Mesenchymal stem cell of adipose (primary cell): ENCODE data around the gene PCGF5.

DNA sequence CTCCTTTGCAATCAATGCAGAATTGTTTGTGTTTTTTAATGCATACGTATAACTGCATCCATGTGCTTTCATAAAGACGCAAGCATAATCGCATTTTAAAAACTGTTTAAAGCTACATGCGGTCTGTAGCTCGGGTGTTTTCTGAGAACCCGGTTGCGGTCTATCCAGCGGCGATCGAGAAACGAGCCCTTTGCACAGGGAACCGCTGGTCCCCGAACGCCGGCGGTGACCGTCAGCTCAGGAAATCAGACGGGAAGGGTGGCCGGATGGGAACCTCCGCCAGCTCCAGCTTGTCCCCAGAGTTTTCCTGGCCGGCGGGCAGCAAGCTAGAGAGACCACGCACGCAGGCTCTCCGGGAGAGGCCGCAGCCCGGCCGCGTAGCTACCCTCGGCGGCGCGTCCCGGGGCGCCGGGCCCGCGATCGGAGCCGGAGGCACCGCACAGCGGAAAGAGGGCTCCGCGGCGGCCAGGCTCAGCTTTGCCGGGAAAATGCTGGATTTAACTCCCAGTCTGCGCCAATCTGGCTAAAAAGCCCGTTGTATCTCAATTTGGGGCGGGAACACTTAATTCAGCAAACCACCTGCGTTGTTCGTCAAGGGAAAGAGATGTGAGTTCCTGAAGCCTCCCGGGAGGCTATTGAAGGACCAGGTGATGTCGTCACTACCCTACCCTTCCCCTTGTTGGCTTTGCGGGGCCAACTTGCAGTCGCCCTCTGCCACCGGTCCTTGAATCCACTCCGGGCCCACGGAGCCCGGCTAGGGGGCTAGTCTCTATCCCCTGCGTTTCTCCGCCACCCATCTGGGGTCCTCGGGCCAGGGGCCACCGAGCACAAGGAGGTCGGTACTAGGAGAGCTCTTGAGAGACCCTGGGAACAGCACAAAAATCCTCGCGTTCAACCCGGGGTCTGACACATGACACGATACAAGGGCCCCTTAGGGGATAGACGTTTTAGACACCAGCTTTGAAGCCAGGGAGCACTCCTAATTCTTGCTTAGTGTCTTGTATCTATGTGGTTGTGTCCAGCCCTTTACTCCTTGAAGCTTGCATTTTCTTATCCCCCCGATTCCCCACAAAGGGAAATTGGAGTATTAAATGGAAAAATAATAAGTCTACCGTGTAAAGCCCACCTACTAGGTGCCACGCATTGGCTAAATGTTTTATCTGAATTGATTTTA is 950 bp upstream of the CH25H start:
- CAGE, long polyA plus RNA = no peak

- CAGE, long polyA plus RNA = no peak
These were observed 16.1 kb downstream of the LIPA start for GRCh38 chr10:89235339-89235950.

DNA sequence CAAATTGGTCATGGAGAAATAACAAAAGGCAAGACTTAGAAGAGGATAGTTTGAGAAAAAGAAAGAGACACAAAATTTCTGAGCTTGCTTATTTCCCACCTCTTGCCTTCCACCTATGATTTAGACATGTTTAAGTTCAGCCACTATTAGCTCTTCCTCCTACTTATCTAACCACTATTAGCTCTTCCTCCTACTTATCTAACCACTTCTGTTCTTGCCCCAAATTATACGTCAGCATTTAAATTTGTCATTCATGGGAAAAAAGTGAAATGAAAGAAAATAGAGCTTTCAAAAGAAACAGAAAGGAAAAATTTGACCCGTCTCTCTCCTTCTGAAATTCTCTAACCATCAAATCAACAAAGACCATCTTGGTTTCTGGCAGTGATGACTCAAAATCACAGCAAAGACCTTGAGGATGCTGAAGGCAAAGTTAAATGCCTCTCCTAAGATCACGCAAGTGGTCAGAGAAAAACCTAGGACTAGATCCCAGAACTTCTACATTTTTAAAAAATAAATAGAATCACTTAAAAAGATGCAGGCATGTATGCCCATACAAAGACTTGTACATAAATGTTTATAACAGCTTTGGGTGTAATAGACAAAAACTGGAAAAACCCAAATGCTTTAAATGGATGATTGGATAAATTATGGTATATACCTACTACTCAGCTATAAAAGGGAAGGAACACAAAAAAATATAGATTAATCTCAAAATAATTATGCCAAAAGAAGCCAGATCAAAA is 2.5 kb downstream of the LIPA start:
- CAGE, long polyA plus RNA = no peak

DNA sequence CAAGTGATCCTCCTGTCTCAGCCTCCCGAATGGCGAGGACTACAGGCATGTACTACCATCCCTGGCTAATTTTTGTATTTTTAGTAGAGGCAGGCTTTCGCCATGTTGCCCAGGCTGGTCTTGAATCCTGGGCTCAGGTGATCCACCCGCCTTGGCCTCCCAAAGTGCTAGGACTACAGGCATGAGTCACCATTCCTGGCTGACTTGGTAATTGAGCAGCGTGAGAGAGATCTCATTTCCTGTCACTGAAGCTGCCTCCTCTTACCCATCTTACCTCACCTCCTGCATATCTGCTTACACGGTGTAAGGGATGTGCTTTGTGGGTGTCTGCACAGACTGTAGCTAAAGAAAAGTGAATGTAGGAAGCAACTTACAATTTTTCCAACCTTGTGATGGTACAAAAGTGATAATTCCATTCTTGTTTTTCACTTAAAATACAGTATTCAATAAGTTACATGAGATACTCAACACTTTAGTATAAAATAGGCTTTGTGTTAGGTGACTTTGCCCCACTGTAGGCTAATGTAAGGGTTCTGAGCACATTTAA is 9.8 kb downstream of the IFIT3 start:
- CAGE, long polyA plus RNA = no peak

GRCh38 chr10:89412457-89412804 is 1.9 kb upstream of the IFIT5 start:
- CAGE, long polyA plus RNA = no peak

DNA sequence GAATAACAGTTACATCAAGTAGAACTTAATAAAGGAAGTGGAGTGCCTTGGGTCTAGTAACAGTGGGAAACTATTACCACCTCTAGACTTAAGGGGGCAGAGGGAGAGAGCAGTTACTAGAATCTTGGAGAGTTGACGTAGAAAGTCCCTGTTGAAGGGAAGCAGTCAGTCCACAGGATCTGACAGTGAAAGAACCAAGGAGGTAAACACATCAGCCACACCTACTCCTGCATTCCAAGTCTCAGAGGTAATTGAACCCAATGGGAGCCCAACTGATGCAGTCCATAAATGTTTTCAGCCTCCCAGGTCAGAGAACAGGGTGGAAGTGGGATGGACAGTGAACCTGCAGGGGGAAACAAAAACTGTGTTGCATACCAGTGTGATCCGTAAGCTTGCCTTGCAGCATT is 57.3 kb downstream of the SLC16A12 start:
- CAGE, long polyA plus RNA = no peak

- CAGE, long polyA plus RNA = no peak
These were observed 53.4 kb downstream of the PANK1 start for GRCh38 chr10:89591463-89592313.

- CAGE, long polyA plus RNA = no peak
These were observed 42.1 kb downstream of the PANK1 start for GRCh38 chr10:89602840-89603478.

DNA sequence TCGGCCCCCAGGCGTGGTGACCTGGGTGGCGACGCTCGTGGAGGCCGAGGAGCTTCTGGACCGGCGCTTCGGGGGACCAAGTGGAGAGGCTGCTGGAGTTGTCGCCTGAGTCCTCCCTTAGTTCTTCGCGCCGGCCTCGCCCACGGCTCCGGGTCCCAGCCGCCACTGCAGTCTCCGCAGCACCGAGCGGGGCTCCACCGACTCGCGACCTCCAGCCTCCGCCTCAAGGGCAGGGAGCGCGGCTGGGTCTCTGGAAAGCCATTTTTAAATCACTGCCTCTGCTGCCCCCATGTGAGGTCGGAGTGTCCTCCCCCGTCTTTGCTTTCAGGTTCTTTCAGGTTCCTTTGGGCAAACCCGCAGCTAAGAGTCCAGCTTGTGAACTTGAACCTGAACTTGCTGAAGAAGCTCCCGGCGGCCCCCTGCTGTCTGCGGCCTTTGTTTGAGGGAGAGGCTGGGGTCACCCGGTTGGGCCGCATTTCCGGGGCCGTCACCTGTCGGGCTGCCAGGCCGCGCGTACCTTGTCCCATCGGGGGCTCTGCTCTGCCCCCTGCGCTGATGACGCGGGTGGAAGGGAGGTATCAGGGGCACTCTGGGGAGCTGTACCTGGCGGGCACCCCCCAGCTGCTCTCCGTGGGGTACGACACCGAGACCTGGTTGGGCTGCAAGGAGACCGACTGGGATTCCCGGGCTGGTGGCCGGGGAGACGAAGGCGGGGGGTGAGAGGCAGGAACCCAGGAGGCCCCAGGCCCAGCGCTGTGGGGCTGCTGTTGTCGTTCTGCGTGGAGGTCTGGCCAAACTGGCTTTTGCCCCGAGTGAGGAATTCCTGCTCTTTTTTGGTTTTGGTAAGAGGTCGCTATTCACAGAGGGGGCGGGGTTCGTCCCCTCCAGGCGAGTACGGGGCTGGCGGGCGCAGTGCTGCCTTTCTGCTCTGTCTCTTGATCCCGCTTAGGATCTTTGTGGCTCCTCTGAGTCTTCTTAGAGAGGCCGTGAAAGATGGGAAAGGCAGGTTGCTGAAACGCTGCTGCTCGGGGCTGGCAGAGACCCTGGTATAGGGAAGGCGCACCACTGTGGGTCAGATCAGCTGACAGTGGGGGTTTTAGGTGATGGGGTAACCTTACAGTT is 136.3 kb downstream of the KIF20B start:
- CAGE, long polyA plus RNA = no peak

DNA sequence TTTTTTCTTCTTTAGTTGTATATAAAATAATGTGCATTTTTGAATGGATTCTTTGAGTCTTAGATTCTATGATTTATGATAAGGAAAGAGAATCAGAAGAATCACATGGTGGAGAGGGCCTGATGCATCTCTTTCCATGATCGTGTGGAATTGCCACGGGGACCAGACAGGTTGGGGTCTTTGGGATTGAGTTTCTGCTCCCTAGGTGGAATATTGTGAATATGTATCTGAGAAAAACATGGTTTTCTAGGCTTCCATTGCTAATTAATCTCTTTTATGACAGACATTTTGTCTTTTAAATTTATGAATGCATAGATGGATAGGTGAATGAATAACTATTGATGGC is 444.1 kb downstream of the KIF20B start:
- CAGE, long polyA plus RNA = no peak

DNA sequence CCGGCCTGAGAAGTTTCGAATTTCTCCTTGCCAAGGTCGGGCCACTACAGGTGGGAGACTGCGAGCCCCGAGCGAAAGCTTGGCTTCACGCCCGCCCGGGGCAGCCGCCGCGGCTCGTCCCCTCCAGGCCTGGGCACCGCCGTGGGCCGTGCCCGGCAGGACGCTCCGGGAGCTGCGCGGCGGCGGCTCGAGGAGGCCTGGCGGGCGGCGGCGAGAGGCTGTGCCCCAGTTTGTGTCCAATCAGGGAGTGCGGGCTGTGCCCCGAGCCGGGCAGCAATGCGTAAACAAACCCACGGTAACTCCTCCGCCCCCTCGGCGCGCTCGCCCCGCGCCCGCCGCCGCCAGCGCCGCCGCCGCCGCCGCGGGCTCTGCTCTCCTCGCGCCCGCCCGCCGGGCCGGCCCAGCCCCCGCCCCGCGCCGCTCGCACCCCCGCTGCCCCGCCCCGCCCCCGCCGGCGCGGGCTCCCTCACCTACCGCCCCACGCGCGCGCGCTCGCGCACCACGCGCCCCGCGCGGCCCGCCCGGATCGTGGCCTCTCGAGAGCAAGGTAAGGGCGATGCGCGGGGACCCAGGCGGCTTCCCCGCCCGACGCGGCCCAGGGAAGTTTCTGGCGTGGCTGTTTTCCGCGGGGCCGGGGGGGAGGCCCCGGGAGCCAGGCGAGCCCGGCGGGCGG is 57.8 kb upstream of the PCGF5 start:
- CAGE, long polyA plus RNA = no peak

DNA sequence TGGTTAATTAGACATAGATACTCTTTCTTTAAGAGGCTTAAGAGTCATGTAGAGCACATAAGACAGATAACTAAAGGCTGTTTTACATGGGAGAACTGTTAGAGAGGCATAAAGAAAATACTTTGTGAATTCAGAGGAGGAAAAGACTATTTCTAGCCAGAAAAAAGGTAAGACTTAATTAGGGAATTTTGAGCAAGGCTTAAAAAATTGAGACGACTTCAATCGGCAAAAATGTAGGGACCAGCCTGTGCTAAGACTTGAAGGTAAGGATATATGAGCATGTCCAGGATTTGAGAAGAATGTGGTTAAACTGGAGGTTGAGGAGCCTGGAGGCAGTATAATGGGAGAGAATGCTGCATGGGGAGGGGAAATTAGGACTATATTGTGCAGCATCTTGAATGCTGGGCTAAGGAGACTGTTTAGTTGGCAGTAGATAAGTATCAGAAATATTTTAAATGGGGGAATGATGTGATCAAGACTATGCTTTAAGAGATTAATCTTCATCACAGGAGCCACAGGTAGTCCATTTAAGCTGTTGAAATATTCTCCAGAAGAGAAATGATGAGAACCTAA is 53.1 kb upstream of the PCGF5 start:
- CAGE, long polyA plus RNA = no peak

GRCh38 chr10:91219945-91220985 is at the start of gene PCGF5:
Gene PCGF5 (plus strand): TSS chr10:91220663.
- CAGE, long polyA plus RNA = no peak

DNA sequence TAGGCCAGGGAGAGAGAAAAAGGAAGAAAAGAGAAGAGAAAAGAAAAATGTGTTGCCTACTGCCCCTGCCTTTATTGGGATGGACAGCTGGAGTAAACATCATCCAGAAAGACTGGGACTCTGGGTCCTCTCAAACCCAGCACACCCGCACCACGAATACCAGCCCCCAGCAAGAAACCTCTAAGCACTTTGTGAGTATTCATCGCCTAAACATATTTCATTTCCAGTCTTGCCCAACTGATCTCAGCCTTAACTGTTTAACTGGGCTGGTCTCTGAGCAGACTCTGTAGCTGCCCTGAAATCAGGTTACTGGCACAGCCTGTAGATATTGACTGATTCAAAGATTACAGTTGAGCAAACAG is 76.3 kb downstream of the PPP1R3C start:
- CAGE, long polyA plus RNA = no peak

GRCh38 chr10:91581825-91582688 is 50.8 kb downstream of the PPP1R3C start:
- CAGE, long polyA plus RNA = no peak

- CAGE, long polyA plus RNA = no peak
These were observed 40.5 kb downstream of the PPP1R3C start for GRCh38 chr10:91592175-91593061.

DNA sequence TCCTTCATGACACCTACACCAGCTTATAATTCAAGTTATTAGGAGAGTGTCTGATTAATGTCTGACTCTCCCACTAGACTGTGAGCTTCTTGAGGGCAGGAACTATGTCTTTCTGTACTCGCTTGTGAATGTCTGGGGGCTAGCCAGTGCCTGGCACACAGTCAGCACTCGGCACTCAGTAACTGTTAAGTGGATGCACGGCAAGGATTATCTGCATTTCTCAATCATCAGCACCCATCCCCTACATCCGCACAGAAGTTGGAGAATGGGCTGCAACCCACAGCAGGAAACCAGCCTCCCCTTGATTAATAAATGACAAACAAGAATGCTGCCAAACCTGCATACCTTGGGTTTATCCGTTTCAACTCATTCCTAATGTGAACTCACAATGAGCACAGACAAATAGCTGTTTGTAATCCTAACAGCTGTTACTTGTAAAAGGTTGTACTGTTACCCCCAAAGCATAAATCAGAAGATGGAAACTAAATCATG is 29.0 kb downstream of the PPP1R3C start:
- CAGE, long polyA plus RNA = no peak

GRCh38 chr10:91796081-91796636 is 2.1 kb upstream of the TNKS2 start:
- CAGE, long polyA plus RNA = no peak

DNA sequence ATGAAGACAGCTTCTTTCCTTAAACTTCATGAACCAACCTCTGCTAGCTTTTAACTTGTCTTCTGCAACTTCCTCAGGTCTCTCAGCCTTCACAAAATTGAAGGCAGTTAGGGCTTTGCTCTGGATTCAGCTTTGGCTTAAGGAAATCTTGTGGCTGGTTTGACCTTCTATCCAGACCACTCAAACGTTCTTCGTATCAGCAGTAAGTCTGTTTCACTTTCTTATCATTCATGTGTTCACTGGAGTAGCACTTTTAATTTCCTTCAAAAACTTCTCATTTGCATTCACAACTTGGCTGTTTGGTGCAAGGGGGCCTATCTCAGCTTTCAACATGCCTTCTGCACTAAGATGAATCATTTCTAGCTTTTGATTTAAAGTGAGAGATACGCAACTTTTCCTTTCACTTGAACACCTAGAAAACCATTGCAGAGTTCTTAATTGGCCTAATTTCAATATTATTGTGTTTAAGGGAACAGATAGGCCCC is 1.5 kb upstream of the TNKS2 start:
- CAGE, long polyA plus RNA = no peak

DNA sequence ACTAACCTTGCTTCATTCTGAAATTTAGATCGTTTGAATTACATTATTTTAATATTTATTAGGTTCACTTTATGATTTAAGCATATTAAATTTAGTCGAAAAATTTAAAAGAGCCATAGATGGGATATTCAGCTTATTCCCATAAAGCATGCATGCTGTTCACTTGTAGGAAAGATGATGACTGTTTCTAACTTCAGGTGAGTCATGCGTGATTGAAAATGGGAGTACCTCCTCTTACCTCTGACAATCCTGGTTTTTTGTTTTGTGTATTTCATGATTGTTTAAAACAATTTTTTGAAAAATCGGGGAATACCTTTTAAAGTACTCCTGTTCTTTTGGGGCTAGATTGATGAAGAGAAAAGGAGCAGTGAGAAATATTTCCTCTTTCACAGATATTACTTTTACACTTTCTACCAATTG is 1.4 kb downstream of the TNKS2 start:
- CAGE, long polyA plus RNA = no peak